Esophagus muscularis mucosa (tissue), 4 donors: Measurements from ENCODE around the genes COLQ and BTD.

- PRO-cap: no peak
- RAMPAGE, long total RNA, 4 experiments: no peak in any of the 4 experiments
Measured at GRCh38 chr3:15274926-15275417, 57.4 kb downstream of the SH3BP5 start.

GRCh38 chr3:15521548-15522330, at the start of gene COLQ:
COLQ (minus strand) TSS chr3:15521706.
- PRO-cap: no peak
- RAMPAGE, long total RNA, 4 experiments: start-site peak on the minus strand in 1 of 4 experiments, at chr3:15521698-15521770 at its widest, 7 reads per replicate

- PRO-cap: bidirectional peak, plus-strand start at chr3:15601801, minus-strand start at chr3:15601569; unidirectional peak, plus-strand start at chr3:15602003
- RAMPAGE, long total RNA, 4 experiments: start-site peak on the plus strand in 4 of 4 experiments, at chr3:15601743-15601804 at its widest, 59 to 251 reads per replicate
Measured at GRCh38 chr3:15601637-15602353, at the start of gene BTD. BTD (plus strand) TSS chr3:15601745.

DNA sequence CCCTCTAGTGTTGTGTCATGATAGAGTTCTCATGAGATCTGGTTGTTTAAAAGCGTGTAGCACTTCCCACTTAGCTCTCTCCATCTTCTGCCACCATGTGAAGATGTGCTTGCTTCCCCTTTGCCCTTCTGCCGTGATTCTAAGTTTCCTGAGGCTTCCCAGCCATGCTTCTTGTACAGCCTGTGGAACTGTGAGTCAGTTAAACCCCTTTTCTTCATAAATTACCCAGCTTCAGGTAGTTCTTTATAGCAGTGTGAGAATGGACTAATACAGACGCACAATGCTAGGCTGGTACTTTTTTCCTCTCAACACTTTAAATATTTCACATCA, 22.1 kb downstream of the BTD start:
- PRO-cap: no peak
- RAMPAGE, long total RNA, 4 experiments: no peak in any of the 4 experiments

DNA sequence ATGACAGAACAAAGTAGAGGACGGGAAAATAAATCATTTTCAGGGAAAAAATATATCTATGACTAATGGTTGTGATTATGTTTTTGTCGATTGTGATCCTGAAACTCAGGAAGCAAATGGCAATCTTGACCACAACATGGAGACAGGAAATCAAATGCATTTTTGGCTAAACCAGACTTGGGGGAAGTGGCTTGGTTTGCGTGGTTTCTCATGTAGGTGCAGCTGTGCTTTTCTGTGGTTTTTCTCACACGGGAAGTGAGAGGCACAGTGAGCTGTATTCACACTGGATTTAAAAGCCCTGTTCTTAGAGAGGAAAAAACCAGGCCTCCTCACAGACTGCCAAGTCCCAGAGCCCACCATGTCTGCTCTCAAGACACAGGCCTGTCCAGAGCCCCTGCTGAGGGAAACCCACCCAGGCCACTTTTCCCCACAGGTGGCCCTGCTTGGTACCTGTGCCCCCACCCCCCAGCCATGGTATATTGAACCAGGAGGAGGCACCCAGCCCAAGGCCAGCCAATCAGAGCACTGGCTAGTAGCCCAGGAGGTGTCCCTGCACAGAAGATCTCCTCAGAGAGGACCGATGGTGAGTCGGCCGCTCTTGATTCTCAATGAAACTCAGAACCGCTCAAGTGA, 46.2 kb downstream of the BTD start:
- PRO-cap: no peak
- RAMPAGE, long total RNA, 4 experiments: no peak in any of the 4 experiments

- PRO-cap: no peak
- RAMPAGE, long total RNA, 4 experiments: no peak in any of the 4 experiments
Measured at GRCh38 chr3:15651178-15651639, 49.7 kb downstream of the BTD start.

- PRO-cap: no peak
- RAMPAGE, long total RNA, 4 experiments: no peak in any of the 4 experiments
Measured at GRCh38 chr3:15796281-15796777, 1.4 kb downstream of the ANKRD28 start.

DNA sequence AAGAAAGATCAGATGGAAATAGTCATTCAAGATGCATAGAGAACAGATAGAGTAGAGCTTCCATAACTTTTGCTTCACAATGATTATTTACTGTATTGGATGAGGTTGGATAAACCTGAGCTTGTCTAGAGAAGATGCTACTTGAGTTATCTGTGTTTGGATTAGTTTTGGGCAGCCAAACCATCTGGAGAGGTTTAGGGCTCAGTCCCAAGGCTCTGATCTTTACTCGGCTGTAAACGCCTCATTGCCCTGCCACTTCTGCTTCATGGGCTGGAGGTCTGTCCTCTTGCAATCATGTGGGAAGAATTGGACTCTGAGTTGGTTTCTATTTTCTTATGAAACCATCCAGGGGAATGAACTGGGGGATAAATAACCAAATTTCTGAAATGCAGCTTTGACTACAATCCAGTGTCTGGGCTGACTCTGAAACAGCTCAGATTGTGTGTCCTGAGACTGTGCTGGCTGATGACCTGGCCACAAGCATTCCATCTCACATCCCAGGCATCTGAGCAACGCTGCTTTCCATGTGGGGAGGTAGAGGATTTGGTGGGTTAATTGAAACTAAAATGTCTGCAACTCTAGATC, 71.1 kb upstream of the GALNT15 start:
- PRO-cap: bidirectional peak, plus-strand start at position 488 of the sequence, minus-strand start at position 308 of the sequence
- RAMPAGE, long total RNA, 4 experiments: no peak in any of the 4 experiments

- PRO-cap: no peak
- RAMPAGE, long total RNA, 4 experiments: no peak in any of the 4 experiments
Measured at GRCh38 chr3:16176256-16177102, 2.0 kb downstream of the GALNT15 start.

GRCh38 chr3:16178147-16178812, 3.8 kb downstream of the GALNT15 start:
- PRO-cap: bidirectional peak, plus-strand start at chr3:16178582, minus-strand start at chr3:16178386
- RAMPAGE, long total RNA, 4 experiments: start-site peak on the minus strand in 1 of 4 experiments, at chr3:16178235-16178383 at its widest, 7 reads per replicate

GRCh38 chr3:16181318-16181842, 6.9 kb downstream of the GALNT15 start:
- PRO-cap: bidirectional peak, plus-strand start at chr3:16181671, minus-strand start at chr3:16181380
- RAMPAGE, long total RNA, 4 experiments: no peak in any of the 4 experiments

DNA sequence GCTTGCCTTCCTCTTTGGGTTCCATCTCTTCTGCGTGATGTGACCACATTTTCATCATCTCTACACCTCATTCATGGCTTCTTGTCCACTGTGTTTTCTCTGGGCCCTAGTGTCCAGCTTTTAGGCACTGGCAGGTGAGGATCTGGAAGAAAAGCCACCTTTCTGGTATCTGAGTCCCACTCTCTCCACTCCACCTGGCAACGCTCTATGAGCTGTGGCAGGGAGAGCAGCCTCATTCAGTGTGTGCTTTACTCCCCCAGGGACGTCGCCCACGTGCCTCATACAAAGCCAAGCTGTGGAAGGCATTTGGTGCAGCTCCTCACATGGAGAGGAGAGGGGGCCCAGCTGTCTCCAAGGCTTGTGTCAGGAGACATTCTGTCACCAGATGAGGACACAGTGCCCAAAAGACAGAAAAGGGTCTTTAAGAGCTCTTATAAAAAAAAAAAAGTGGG, 29.2 kb downstream of the GALNT15 start:
- PRO-cap: no peak
- RAMPAGE, long total RNA, 4 experiments: no peak in any of the 4 experiments

- PRO-cap: no peak
- RAMPAGE, long total RNA, 4 experiments: no peak in any of the 4 experiments
Measured at GRCh38 chr3:16263050-16263557, 1.6 kb downstream of the DPH3 start.

GRCh38 chr3:16264001-16264788, 548 bp downstream of the DPH3 start:
- PRO-cap: unidirectional peak, minus-strand start at chr3:16264584
- RAMPAGE, long total RNA, 4 experiments: no peak in any of the 4 experiments

DNA sequence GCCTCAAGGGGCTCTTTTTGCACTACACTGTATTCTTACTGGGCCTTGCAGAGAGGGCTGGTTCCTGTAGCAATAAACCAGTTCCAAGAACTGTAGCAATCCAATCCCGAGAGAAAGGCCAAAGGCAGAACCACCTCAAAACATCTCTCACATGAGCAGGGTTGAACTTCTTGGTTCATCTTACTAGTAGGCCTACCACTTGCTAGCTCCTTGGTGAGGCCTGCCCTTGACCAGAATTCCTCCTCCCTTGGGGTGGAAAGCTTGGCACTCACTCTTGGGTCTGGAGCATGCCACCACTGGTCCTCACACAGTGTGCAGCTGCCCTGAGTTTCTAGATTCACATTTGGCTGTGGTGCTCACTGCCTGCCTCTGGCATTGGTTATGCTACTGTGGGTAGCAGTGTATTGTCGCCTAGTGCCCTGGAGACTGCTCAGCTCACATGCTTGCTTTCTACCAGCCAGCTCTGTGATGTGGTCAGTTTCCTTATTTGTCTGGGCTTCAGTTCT, 23.6 kb downstream of the OXNAD1 start:
- PRO-cap: no peak
- RAMPAGE, long total RNA, 4 experiments: no peak in any of the 4 experiments

DNA sequence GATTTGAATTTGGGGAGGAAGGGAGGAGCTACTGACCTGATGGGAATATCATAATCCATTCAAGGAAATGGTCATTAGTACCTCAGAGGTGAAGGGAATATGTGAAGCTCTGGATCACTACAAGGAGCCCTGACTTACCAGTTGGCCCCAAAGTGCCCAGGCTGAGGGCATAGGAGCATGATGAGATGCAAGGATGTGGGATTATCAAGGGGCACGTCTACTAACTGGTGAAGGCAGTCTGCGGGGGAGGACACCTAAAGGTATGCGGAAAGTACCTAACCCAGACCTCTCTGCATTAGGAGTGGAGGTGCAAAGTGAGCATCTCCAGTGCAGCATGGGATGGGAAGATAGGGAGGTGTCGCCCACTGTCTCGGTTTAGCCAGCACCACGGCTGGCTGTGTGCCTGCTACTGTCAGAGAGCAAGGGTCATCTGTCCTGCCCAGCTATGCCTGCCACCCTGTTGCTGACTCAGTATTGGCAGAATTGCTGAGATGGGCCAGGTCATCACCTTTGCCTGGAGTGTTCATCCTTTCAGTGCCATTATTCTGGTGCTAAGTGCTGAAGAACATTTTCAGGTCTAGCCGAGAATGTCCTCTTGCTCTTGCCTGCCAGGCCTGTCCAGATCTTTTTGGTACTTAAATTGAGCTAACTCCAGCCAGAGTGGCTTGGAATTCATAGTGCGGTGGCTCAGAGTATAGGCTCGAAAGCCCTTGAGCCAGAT, 40.1 kb downstream of the OXNAD1 start:
- PRO-cap: no peak
- RAMPAGE, long total RNA, 4 experiments: no peak in any of the 4 experiments

GRCh38 chr3:16377830-16378326, 112.9 kb downstream of the OXNAD1 start:
- PRO-cap: unidirectional peak, minus-strand start at chr3:16377947; unidirectional peak, minus-strand start at chr3:16378047
- RAMPAGE, long total RNA, 4 experiments: no peak in any of the 4 experiments

DNA sequence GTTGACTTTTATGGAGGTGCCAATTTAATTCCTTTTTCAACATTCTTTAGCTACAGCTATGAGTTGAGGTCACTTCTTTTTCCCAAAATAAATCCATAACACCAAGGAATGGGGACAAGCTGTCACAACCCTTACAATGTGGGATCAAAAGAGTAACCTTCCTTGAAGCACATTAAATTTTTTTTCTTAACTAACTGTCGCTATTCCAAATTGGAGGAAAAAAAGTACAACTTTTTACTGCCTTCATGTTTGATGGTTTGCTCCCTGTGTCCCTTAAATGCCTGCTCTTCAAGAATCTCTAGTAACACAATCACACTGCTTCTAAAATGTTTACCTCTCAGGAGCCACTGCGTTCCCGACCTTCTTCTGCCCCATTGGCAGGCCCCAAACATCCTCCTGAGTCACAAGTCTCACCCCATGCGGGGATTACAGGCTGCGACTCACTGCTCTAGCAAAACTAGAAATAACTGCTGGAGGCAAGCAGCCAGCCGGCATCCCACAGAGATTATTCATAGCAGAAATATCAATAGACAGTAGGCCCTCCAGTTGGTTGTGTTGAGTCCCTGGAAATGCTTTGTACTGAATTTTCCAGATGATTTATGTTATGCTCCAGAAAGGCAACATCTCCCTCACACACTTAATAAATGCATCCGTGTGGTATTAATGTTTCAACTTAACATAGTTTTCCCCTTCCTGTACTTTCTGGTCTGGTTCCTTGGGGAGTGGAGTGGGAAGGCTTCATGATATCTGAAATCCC, 64.9 kb downstream of the RFTN1 start:
- PRO-cap: no peak
- RAMPAGE, long total RNA, 4 experiments: no peak in any of the 4 experiments

- PRO-cap: no peak
- RAMPAGE, long total RNA, 4 experiments: no peak in any of the 4 experiments
Measured at GRCh38 chr3:16468050-16468490, 45.4 kb downstream of the RFTN1 start.

GRCh38 chr3:16500107-16500615, 13.3 kb downstream of the RFTN1 start:
- PRO-cap: no peak
- RAMPAGE, long total RNA, 4 experiments: no peak in any of the 4 experiments